Zone of skin (tissue), 1 donor: ENCODE data around the genes TGFB2, LYPLAL1 and SLC30A10.

DNA sequence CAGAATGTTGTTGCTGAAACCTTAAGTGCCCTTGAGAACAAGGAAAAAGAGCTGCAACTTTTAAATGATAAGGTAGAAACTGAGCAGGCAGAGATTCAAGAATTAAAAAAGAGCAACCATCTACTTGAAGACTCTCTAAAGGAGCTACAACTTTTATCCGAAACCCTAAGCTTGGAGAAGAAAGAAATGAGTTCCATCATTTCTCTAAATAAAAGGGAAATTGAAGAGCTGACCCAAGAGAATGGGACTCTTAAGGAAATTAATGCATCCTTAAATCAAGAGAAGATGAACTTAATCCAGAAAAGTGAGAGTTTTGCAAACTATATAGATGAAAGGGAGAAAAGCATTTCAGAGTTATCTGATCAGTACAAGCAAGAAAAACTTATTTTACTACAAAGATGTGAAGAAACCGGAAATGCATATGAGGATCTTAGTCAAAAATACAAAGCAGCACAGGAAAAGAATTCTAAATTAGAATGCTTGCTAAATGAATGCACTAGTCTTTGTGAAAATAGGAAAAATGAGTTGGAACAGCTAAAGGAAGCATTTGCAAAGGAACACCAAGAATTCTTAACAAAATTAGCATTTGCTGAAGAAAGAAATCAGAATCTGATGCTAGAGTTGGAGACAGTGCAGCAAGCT lies 38.1 kb downstream of the CENPF start:
- RRBS: no CpG with 5 or more reads among the region's 2 CpGs

GRCh38 chr1:214934174-214934721 lies 148.3 kb upstream of the KCNK2 start:
- RRBS: no CpG with 5 or more reads among the region's 6 CpGs

GRCh38 chr1:217088369-217089395 lies 365.5 kb upstream of the ESRRG start:
- RRBS: 26% methylated on average over 2 of the region's 13 CpGs

DNA sequence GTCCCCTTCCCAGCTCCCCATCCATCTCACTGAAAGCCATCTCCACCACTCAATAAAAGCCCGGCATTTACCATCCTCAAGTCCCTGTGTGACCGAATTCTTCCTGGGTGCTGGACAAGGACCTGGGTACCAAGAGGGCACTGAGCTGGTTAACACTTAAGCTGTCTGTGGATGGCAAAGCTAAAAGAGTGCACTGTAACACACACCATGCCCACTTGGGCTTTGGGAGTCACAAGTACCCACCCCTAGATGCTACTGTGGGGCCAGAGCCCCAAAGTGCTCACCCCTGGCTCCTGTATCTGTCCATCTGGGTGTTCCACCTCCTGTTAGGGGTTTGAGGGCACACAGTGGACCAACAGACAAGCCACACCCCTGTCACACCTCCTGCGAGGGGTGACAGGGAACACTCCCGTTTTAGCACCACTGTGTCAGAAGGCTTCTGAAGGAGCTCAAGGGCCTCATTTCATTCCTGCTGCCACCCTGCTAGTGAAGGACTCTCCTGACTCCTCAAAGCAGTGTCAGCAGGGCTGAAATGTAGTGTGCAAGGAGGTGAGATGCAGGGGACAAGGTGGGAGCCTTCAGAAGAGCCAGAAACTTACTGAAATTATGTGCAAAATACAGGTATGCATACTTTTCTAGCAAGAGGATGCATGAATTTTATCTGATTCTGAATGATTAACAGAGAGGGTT lies 174.7 kb downstream of the GPATCH2 start:
- RRBS: no CpG with 5 or more reads among the region's 4 CpGs

DNA sequence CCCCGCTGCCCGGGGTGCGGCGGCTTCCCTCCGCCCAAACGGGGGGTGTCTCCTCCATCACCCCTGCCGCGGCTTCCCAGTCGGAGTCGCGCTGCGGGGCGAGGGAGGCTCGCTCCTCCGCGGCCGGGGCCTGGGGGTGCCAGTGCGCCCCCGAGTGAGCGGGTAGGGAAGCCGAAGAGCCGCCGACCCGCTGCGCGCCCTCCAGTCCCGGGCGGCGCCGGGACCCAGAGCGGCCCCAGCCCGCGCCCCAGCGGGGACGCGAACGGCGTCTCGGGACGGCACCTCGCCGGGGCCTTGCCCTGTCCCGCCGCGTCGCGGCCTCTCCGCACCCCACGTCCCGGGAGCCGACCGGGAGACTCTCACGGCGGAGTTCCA lies 120.4 kb upstream of the RRP15 start:
- RRBS: 2% methylated on average over 43 of the region's 54 CpGs

DNA sequence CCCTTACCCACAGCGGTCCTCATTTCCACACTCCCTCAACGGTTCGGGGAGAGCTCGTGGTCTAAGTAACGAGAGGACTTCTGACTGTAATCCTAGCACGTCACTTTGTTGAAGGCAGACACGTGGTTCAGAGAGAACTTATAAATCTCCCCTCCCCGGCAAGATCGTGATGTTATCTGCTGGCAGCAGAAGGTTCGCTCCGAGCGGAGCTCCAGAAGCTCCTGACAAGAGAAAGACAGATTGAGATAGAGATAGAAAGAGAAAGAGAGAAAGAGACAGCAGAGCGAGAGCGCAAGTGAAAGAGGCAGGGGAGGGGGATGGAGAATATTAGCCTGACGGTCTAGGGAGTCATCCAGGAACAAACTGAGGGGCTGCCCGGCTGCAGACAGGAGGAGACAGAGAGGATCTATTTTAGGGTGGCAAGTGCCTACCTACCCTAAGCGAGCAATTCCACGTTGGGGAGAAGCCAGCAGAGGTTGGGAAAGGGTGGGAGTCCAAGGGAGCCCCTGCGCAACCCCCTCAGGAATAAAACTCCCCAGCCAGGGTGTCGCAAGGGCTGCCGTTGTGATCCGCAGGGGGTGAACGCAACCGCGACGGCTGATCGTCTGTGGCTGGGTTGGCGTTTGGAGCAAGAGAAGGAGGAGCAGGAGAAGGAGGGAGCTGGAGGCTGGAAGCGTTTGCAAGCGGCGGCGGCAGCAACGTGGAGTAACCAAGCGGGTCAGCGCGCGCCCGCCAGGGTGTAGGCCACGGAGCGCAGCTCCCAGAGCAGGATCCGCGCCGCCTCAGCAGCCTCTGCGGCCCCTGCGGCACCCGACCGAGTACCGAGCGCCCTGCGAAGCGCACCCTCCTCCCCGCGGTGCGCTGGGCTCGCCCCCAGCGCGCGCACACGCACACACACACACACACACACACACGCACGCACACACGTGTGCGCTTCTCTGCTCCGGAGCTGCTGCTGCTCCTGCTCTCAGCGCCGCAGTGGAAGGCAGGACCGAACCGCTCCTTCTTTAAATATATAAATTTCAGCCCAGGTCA lies at the start of gene TGFB2:
Gene TGFB2 (plus strand): TSS at position 169 of the 1,035 bp plus-strand sequence.
- RRBS: 3% methylated on average over 3 of the region's 68 CpGs

- RRBS: no CpG with 5 or more reads among the region's 7 CpGs
These were observed 149.4 kb downstream of the TGFB2 start for GRCh38 chr1:218494500-218494988.

DNA sequence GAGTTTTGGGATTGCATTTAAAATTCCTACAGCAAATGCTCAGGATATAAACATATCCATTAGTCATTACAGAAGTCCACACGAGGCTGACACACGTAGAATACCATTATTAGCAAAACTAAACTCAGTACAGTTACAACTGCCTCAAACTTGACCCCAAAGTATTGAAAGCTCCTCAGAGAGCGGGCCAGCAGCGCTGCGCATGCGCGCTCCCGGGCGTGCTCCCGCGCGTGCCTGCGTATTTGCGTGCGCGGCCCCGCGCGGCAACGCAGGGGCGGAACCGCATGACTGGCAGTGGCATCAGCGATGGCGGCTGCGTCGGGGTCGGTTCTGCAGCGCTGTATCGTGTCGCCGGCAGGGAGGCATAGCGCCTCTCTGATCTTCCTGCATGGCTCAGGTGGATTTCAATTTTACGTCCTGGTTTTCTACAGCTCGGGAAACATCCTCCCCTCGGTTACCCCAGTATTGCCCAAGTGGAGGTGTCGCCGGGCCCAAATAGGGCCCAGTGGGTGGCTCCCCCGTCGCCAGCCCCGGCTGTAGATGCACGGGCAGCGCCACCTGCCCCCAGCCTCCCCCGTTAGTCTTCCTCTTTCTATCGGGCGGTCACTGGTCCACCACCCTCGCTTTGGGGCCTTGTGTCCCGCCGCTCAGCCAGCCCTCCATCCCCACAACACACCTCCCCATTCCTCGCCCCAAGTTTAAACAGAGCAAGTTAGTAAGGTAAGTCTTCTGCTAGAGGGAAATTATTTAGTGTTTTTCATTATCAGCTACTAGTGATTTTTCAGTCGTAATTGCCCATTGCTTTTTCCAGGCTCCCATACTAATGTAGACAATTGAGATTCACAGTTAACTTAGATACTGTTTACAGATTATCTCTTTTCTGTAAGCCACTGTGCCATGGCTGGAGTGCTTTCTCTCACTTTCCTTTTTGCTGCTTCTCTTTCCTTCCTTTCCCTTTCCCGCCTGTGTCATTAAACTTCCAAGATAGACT lies at the start of gene LYPLAL1:
Gene LYPLAL1 (plus strand): TSS at position 294 of the 991 bp plus-strand sequence.
- RRBS: 1% methylated on average over 6 of the region's 51 CpGs

DNA sequence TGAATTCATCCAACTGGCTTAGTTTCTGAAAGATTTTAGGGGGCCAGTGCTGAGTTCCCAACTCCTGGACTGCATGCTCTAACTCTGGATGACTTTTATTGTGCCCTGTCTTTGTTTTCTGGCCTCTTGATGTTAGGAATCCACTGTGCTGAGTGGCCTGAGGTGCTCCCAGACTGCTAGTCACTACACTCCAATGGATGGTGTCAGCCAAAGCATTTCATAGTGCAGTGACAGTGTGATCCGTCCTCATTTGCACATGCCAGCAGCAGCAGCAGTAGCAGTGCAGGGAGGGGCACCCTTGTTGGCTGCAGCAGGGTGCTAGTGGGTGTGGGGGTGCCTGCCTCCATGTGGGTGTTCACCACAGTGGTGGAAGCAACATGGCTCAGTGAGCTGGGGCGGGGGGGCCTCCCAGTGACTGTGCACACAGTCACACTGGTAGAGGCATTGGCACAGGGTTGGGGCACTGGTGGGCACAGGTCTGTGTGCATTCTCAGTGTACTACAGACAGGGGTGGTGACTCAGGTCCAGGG lies 214.1 kb downstream of the ZC3H11B start:
- RRBS: no CpG with 5 or more reads among the region's 2 CpGs

GRCh38 chr1:219660633-219661467 lies 47.9 kb upstream of the ZC3H11B start:
- RRBS: no CpG with 5 or more reads among the region's 24 CpGs

GRCh38 chr1:219928383-219929233 lies at the start of gene SLC30A10:
TSS of gene SLC30A10 (minus strand) at chr1:219928557.
- RRBS: 3% methylated on average over 20 of the region's 59 CpGs

GRCh38 chr1:220019858-220020251 lies 26.4 kb downstream of the EPRS1 start:
- RRBS: no CpG with 5 or more reads among the region's 2 CpGs

- RRBS: no CpG with 5 or more reads among the region's 4 CpGs
These were observed 43.1 kb downstream of the IARS2 start for GRCh38 chr1:220137037-220137336.

GRCh38 chr1:220635305-220636130 lies 54.6 kb upstream of the C1orf115 start:
- RRBS: no CpG with 5 or more reads among the region's 9 CpGs

DNA sequence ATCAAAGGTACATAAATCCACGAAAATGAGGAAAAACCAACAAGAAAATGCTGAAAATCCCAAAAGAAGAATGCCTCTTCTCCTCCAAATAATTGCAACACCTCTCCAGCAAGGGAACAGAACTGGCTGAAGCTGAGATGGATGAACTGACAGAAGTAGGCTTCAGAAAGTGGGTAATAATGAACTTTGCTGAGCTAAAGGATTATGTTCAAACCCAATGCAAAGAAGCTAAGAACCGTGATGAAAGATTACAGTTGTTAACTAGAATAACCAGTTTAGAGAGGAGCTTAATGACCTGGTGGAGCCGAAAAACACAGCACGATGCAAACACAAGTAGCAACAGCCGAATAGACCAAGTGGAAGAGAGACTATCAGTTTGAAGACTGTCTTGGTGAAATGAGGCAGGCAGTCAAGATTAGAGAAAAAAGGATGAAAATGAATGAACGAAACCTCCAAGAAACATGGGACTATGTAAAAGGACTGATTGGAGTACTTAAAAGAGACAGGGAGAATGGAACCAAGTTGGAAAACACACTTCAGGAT lies 47.1 kb upstream of the C1orf115 start:
- RRBS: no CpG with 5 or more reads among the region's 6 CpGs

GRCh38 chr1:220751522-220752033 lies 3.5 kb downstream of the MTARC2 start:
- RRBS: no CpG with 5 or more reads among the region's 3 CpGs

DNA sequence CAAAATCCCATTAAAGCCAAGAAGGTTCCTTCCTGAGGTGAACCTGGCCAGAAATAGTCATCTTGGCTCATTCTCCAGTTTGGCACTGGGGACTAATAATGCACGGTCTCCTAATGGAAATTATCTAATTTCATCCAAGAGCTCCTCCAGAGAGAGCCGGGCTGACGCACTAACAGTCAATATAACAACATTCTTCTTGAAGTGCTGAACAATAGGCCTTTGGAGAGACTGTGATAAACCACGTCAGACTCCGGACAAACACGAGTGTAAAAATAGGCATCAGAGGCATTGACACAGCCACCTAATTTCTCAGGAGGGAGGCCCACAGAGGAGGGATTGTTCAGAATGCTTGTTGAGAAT lies 35.5 kb upstream of the HLX start:
- RRBS: 44% methylated on average over 4 of the region's 6 CpGs

DNA sequence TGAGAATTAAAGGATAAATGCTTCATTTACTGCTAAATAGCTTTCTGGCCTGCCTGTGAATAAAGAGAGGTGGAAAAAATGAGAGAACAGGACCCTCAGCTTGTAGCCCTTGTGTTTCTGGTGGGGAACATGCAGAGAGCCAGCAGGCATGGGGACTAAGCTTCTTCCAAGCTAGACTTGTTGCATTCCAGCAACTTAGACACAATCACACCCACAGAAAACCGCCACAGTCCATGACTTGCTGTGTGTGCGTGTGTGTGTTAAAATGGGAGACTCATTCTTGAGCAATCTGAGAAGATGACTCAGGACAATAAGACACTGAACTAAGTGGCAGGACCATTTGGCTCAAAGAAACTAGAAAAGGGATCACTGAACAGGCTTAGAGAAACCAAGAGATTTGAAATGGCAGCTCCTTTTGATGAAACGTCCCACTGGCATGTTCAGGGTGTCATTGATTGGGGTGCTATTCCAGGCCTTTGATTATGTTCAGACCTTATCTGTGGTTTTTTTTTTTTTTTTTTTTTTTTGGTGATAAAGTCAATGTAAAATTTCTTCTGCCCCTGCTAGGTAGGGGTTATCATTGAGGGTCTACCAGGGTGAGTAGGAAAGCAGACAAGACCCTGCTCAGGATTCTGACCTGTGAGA lies 78.0 kb downstream of the HLX start:
- RRBS: no CpG with 5 or more reads among the region's 3 CpGs

- RRBS: no CpG with 5 or more reads among the region's 9 CpGs
These were observed 219.8 kb downstream of the HLX start for GRCh38 chr1:221098876-221099551.

- RRBS: no CpG with 5 or more reads among the region's 3 CpGs
These were observed 238.3 kb downstream of the HLX start for GRCh38 chr1:221117365-221118095.